ENCODE measurements around a stretch of chr4.

GRCh38 chr4:1232493-1233635, 16.1 kb downstream of the CTBP1 start:
- PRO-cap, 7 experiments: no peak in any of the 7 experiments

DNA sequence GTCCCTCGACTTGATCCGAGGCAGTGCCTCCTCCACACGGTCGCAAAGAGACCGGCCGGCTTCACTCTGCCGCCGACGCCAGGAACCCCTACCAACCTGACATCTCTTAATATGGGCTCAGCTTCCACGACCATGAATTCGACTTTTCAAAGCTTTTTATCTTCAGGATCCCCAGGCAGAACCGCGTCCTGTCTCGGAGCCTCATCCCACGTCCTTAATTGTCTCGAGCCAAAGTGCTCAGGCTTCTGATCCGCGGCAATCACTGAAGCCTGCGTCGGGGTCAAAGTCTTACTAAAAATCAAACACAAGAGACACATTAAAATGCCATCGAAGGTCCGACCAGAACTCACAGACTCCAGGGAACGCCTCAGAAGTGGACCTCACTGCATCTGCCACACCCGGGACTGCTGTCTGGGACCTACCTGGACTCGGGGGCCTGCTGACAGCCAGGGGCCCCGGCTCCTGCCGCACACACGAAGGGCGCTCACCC, 7.7 kb downstream of the CTBP1 start:
- PRO-cap, 7 experiments: no peak in any of the 7 experiments

- PRO-cap, 7 experiments: peak in 1 of 7 experiments; most common plus-strand start chr4:1299730 (in 1)
These were observed 9.8 kb downstream of the MAEA start for GRCh38 chr4:1299393-1299993.

- PRO-cap, 7 experiments: peak in 7 of 7 experiments; most common plus-strand start chr4:1331019 (in 3); most common minus-strand start chr4:1330817 (in 6)
These were observed 16.3 kb upstream of the UVSSA start for GRCh38 chr4:1330598-1331189.

DNA sequence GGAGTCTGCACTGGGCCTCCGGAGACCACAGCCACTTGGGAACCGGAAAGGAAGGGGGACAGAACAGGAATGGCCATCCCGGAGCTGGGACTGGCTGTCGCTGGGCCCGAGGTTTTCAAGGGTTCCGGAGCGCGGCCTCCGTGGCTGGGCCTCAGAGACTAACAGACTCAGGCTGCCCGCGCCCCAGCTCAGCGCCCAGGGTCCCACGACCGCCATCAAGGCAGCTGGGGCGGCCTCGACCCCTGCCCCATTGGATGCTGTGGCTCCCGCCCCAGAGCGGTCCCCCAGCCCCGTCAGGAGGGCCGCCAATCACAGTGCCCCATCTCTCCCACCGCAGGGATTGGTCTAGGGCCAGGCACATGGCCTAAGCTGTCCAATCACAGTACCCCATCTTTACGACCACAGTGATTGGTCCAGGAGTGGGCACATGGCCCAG, 105.2 kb upstream of the NKX1-1 start:
- PRO-cap, 7 experiments: peak in 2 of 7 experiments; most common minus-strand start position 250 of the sequence (in 1)

DNA sequence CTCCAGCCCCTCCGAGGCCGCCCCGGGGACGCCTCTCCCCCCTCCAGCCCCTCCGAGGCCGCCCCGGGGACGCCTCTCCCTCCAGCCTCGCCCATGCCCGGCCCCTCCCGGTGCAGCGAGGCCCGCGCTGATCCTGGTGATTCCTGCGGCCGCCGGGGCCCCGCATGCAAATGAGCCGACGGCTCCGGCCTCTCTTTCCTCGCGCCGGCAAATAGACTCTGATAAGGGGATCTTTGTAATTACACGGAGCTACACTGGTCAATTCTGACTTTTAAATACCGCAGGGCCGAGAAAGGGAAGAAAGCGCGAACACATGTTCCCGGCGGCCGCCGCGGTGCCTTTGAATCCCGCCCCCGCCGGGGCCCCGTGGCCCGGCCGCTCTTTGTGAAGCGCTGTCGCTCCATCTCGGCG, 114.9 kb upstream of the NKX1-1 start:
- PRO-cap, 7 experiments: no peak in any of the 7 experiments

DNA sequence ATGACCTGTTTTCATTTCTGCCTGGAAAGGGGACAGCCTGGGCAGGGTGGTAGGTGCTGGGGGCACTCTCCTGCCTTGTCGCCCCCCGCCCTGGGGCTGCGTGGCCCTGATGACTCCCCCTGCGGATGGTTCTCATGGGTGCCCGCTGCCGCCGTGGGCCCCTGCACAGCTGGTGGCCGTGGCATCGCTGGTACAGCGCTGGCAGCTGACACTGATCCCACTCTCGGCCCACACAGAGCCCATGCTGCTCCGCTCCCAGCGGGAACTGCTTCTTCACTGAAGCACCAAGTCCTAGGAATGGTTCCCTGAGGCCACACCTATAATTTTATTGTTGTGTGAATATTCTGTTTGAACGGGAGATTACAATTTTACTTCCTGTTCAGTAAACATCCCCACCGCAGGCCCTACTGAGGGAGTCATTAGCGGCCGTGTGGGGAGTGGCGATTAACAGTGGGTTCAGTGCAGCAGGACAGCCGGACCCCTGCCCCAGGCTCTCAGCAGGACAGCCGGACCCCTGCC, 138.6 kb upstream of the NKX1-1 start:
- PRO-cap, 7 experiments: peak in 3 of 7 experiments; most common plus-strand start position 447 of the sequence (in 3); most common minus-strand start position 299 of the sequence (in 3)

- PRO-cap, 7 experiments: peak in 5 of 7 experiments; most common plus-strand start chr4:1605221 (in 5); most common minus-strand start chr4:1605072 (in 1)
These were observed 79.2 kb downstream of the FAM53A start for GRCh38 chr4:1604802-1605400.

- PRO-cap, 7 experiments: no peak in any of the 7 experiments
These were observed 16.8 kb downstream of the FAM53A start for GRCh38 chr4:1667232-1667754.

DNA sequence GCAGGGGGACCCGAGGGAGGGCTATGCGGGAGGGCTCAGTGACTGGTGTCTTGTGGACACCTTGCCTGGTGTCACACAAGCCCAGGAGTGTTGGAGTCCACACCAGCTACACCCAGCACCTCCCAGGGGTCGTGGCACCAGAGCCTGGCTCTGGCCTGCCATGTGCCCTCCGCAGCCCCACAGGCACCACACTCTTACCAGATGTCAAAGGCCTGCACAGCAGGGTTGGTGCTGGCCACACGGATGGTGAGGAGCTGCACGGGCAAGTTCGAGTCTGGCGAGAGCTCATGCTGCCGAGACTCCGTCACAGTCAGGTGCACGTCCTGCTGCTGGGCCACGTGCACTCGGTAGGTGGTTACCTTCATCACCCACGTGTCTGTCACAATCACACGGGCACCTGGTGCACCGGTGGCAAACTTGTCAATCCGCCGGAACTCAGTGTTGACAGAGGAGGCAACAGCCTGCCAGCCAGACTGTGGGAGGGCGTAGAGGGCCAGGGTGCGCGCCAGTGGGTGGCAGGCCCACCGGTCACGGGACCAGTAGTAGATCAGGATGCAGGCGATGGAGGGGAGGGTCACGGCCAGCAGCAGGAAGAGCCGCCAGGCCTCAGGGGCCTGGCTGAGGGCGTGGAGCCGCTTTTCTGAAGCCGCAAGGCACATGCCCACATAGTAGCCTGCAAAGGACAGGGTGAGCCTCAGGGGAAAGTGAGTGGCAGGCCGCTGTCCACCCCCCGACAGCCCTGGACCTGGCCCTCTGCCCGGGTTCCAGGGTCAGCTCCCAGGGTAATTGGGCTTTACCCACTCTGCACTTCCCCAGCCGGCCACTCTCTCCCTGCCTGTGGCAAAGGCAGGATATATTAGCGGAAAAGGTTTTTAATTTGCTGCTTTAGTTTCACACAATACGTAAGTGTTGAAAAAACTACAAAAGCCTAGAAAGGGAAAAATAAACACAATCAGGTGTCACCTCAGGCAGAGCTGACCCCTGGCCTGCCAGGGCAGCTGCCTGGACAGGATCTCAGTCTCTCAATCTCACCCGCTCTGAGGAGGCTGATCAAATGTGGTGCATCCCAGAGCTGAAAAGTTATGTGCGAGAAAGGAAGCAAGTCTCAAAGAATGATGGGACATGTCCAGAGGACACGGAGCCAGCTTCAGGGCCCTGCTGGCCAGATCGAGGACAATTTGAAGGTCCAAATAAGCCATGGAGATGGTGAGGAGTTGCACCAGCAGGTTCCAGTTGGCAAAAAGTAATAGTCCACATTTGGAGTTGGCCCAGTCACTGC, 2.7 kb downstream of the TMEM129 start:
- PRO-cap, 7 experiments: peak in 2 of 7 experiments; most common plus-strand start position 423 of the sequence (in 1)

GRCh38 chr4:1720048-1721021, 788 bp downstream of the TMEM129 start:
- PRO-cap, 7 experiments: peak in 5 of 7 experiments; most common plus-strand start chr4:1720631 (in 2); most common minus-strand start chr4:1720650 (in 1)

DNA sequence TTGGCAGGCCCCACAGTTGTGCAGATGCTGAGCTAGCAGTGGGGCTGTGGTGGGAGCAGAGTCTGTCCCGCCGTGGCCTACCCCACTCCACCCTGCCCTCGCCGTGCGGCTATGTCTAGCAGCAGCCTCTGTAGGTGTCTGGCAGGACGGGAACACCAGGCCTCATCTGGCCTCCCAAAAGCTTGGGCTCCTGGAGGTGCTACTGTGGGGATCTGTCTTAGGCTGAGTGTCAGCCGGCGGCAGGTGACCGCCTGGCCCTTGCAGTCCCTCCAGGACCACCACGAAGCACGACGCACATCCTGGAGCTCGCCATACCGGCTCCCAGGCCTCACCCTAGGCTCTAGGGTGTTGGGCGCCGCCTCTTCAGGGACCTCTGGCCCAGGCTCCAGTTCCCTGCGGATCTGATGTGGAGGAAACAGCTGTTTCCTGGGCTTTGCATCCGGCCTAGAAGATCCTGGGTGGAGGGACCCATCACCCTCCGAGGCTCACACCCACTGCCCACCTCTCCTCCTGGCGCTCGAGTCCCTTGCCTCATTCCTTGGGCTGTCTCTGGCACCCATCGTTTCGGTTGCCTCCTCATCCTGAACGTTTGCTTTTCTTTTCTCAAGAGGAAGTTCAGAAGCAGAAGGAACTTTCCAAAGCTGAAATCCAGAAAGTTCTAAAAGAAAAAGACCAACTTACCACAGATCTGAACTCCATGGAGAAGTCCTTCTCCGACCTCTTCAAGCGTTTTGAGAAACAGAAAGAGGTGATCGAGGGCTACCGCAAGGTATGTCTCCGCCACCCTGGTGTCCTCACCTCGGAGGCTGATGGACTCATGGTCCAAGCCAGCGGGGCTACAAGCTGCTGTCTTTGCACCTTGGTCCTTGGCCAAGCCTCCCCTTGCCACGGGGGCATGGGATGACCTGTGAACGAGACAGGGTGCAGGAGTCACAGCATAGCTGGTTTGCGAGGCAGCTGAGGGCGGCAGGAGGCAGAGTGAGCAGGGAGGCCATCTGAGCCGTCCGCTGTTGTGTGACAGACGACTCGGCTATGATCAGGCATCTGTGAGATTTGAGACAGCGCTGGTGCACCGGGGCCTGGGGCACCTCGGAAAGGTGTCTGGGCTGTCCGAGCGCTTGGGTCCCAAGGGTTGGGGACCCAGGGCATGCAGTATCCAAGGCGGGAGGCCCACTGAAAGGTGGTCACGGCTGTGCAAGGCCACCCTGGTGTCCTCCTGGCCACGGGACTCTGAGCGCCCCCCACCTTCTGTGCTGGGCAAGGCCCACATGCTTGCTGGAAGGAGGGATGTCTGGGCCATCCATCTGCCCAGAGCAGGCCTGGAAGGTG, 19.4 kb downstream of the TACC3 start:
- PRO-cap, 7 experiments: peak in 1 of 7 experiments; most common plus-strand start position 1,053 of the sequence (in 1)

GRCh38 chr4:1750754-1751264, 29.5 kb downstream of the TACC3 start:
- PRO-cap, 7 experiments: no peak in any of the 7 experiments

- PRO-cap, 7 experiments: no peak in any of the 7 experiments
These were observed 1.9 kb downstream of the FGFR3 start for GRCh38 chr4:1794817-1795648.

- PRO-cap, 7 experiments: no peak in any of the 7 experiments
These were observed 23.4 kb downstream of the FGFR3 start for GRCh38 chr4:1816258-1817131.

GRCh38 chr4:1874236-1874708, 3.1 kb downstream of the NSD2 start:
- PRO-cap, 7 experiments: no peak in any of the 7 experiments

DNA sequence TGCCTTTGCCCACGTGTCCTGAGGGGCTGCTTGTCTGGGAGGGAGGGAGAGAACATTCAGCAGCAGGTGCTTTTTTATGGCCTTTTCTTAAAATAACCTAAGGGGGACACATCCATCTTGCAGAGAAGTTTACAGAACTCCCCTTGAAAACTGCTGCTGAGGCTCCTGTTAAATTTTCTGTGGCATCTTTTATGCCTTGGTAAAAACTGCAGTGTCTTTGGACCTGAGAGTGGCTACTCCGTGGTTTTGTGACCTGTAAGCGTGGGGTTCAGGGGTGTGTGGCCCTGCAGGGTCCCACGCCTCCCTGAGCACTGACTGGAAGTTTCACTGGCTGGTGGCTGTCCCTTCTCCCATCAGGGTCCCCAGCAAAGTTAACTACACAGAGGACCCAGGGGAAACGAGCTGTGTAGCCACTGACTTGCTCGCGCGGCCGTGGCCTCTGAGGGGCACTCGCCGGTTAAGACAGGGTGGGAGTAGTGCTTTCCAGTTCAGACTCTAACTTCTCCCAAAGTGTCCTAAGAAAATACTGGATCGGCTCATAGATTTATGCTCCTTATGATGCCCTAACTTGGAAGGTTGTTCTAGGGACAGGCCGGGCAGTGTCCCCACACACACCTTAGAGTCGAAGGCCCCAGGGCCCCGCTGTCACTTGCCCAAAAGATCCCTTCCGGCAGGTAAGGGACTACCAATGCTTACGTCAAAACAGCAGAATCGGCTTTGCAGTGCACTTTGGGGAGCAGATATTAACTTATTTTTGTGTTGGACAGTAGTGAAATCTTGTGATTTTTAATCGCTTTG, 28.2 kb downstream of the NELFA start:
- PRO-cap, 7 experiments: no peak in any of the 7 experiments

GRCh38 chr4:2243768-2244301, 1.9 kb upstream of the HAUS3 start:
- PRO-cap, 7 experiments: no peak in any of the 7 experiments

GRCh38 chr4:2257466-2257923, 4.4 kb downstream of the MXD4 start:
- PRO-cap, 7 experiments: no peak in any of the 7 experiments

- PRO-cap, 7 experiments: peak in 3 of 7 experiments; most common plus-strand start chr4:2365404 (in 3); most common minus-strand start chr4:2365337 (in 2)
These were observed 53.1 kb downstream of the ZFYVE28 start for GRCh38 chr4:2365203-2365849.